ENCODE measurements around the genes VEGFD, AP1S2 and PDHA1.

DNA sequence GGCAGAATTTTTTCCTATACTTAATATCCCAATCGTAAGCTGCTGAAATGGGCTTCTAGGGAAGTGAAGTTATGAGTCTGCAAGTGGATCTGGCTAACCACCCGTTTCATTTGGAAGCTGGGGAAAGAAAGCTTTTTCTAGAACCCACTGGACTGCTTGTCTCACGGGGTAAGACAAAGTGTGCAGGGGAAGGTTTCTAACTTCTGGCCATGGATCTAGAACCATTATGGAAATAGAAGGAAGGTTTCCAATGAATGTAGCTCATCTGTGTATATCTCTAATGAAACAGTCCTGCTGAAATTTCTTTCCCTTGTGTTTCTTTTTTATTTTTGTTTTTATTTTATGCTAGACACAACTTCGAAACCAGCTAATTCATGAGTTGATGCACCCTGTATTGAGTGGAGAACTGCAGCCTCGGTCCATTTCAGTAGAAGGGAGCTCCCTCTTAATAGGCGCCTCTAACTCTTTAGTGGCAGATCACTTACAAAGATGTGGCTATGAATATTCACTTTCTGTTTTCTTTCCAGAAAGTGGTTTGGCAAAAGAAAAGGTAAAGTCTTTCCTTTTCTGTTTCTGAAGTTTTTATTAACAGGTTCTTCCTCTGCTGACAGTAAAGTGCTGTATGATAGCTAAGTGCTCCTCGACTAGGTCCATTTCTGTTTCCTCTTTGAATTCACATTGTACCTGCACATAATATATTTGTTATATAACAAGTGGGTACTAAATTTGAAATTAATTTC lies 1.8 kb downstream of the OFD1 start:
- PRO-cap, 2 experiments, result no peak in any of the 2 experiments

GRCh38 chrX:13888243-13888771 lies 71.4 kb upstream of the GPM6B start:
- PRO-cap, 2 experiments, result no peak in any of the 2 experiments

DNA sequence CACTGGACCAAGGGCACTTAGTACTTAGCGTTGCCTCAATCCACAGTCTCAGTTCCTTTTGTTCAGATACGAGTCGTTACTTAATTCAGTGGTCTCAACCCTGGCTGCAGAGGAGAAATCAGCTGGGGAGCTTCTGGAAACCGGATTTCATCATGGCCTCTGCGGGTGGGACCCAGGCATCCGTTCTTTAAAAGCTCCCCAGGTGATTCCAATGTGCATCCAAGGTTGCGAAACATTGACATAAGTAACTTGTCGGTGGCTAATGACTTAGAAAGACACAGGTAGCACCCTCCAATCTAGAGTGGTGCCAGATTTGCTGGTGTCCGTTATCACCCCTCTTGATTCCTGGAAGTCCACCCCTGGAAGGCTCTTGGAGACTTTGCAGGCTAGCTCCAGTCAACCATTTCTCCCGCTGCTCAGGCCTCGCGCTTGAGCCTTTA lies 90.6 kb downstream of the GEMIN8 start:
- PRO-cap, 2 experiments, result no peak in any of the 2 experiments

DNA sequence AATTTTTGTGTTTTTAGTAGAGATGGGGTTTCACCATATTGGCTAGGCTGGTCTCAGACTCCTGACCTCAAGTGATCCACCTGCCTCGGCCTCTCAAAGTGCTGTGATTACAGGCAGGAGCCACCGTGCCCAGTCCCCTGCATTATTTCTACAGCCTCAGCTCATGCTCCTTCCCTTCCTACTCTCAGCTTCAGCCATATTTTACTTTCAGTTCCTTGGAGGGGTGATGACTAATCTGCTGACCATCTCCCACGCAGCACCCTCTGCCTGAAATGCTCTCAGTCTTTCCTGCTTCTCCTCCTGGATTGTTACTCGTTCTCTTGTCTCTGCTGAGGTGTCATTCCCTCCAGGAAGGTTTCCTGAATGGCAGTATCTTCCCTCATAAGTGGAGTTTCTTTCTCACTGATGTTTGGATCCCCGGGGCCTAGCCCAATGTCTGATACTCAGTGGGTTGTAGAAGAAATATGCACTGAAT lies 63.3 kb downstream of the MOSPD2 start:
- PRO-cap, 2 experiments, result no peak in any of the 2 experiments

- PRO-cap, 2 experiments, result no peak in any of the 2 experiments
Measured at GRCh38 chrX:15310079-15310668, 5.3 kb downstream of the ASB11 start.

DNA sequence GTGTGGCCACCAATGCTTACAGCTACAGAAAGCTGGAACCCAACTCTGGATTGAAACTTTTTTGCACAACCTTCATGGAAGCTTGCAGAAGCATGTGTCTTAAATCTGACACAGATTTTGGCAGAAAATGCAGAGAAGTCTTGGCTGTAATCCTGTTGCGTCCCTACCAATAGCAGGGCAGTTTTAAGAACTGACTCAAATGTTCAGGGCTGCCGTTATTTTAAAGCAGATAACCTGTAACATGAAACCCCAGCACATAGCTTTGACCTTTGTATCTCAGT lies at the start of gene VEGFD:
TSS of gene VEGFD (minus strand) at position 101 of the 281 bp plus-strand sequence.
- PRO-cap, 2 experiments, result no peak in any of the 2 experiments

DNA sequence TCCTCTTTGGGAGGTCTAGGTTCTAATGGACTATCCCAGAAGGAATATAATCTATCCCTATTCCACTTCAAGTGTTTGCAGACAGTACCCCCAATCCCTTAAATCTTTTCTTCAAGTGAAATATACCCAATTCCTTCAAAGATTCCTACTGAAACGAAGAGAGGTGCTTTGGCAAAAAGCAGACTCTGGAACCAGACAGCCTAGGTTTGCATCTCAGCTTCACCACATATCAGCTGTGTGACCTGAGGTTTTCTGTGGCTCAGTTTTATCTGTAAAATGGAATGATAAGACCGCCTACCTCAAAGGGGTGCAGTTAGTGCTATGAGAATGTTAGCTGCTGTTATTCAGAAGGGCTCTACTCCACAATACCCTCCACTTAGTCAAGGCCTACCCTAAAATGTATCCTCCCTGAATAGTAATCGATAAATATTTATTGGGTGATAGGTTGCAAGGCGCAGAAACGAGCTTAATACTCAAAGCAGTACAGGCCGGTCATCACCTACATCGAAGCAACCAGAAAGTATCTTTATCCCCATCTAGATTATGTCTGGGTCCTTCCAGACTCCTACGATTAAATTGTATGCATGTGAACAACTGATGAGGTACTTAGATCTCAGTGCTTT lies 624 bp downstream of the PIR start:
- PRO-cap, 2 experiments, result no peak in any of the 2 experiments

DNA sequence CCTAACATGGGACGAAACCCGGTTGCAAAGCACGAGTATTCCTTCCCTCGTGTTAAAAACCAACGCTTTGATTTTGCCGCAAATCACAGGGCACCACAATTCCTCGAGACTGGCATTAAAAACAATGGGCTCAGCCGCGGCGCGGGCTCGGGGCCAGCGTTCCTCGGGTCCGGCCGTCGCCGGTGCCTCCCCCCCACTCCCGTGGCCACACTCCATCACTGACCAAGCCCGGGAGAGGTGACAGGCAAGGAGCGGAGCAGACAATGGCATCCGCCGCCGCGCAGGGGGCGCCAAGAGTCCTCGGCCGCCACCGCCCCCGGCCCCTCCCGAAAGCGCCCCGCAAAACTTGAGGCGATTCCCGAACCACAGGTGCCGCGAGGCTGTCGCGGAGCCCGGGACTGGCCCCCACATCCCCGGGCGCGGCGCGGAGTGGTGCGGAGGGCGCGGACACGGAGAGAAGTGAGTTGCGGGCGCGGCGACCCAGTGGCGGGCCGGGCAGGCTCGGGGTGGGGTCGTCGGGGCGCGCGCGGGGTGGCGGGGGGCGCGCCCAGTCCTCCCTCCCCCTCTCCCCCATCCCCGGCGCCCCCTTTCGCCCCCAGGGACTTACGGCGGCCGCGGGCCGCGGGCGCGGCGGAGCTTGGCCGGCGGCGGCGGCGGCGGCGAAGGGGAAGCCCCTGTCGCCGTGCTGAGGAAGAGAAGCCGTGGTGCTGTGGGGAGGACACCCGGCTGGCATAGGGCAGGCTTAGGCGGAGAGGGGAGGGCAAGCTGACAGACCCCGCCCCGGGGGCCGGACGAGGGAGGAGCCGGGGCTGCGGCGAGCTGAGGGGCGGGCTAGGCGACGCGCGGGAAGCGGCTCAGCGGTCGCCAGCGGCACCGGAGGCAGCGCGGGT lies at the start of gene AP1S2:
TSS of gene AP1S2 (minus strand) at position 733 of the 890 bp plus-strand sequence.
- PRO-cap, 2 experiments, result peak in 2 of 2 experiments; most common plus-strand start position 234 of the sequence (in 1); most common minus-strand start position 733 of the sequence (in 2)

DNA sequence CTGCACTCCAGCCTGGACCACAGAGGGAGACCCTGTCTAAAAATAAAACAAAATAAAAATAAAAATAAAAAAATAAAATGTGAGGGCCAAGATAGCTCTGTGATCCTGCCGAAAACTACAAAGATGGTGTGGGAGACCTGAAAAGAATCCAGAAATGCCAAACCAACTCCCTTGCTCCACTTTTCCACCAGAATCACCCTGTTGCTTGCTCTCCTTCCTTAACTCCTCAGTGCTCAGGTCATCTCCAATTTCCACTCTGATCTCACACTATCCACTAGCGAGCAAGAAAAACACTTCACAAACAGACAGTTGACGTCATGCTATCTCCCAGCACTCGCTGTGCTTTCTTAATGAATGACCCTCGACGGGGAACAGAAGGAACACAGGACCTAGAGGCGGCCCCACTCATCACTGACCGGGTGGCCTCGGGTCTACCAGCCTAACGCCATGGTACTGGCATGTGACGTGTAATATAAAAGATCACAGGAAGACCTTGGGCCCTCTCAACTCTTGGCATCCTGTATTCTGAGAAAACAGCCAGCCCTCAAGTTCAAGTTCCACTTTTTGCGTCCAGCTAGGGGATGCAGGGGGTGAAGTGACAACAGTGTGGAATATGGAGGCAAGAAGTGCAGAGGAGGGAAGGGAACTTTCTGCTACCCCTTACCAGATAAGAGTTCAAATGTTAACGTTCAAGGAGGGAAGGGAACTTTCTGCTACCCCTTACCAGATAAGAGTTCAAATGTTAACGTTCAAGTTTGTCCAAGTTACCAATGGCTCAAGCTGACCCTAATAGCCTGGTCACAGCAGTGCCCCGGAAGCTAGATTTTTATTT lies 5.1 kb downstream of the S100G start:
- PRO-cap, 2 experiments, result no peak in any of the 2 experiments

DNA sequence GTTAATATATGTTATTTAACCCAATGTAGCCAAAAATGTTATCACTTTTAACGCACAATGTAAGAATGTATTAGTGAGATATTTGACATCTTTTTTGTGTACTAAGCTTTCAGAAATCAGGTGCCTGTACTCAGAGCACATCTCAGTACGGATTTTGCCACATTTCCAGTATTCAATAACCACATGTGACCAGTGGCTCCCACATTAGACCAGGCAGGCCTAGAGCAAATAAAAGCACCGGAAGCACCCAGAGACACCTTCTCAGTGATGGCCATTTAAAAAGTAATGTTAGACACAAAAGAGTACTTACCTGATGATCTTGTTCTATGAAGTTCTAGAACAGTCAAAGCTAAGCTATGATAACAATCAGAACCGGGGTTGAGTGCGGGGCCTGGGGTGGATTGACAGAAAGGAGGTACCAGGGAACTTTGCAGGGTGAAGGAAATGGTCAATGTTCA lies 1.2 kb downstream of the CTPS2 start:
- PRO-cap, 2 experiments, result no peak in any of the 2 experiments

- PRO-cap, 2 experiments, result peak in 2 of 2 experiments; most common minus-strand start chrX:16786172 (in 2)
Measured at GRCh38 chrX:16785921-16786372, 319 bp upstream of the TXLNG start.

- PRO-cap, 2 experiments, result peak in 1 of 2 experiments; most common minus-strand start chrX:16787509 (in 1)
Measured at GRCh38 chrX:16787240-16787823, 1.1 kb downstream of the TXLNG start.

GRCh38 chrX:17348350-17348566 lies 26.7 kb upstream of the NHS start:
- PRO-cap, 2 experiments, result no peak in any of the 2 experiments

GRCh38 chrX:17754234-17754715 lies 17.0 kb downstream of the SCML1 start:
- PRO-cap, 2 experiments, result no peak in any of the 2 experiments

GRCh38 chrX:18104103-18105089 lies 116.3 kb downstream of the BEND2 start:
- PRO-cap, 2 experiments, result no peak in any of the 2 experiments

DNA sequence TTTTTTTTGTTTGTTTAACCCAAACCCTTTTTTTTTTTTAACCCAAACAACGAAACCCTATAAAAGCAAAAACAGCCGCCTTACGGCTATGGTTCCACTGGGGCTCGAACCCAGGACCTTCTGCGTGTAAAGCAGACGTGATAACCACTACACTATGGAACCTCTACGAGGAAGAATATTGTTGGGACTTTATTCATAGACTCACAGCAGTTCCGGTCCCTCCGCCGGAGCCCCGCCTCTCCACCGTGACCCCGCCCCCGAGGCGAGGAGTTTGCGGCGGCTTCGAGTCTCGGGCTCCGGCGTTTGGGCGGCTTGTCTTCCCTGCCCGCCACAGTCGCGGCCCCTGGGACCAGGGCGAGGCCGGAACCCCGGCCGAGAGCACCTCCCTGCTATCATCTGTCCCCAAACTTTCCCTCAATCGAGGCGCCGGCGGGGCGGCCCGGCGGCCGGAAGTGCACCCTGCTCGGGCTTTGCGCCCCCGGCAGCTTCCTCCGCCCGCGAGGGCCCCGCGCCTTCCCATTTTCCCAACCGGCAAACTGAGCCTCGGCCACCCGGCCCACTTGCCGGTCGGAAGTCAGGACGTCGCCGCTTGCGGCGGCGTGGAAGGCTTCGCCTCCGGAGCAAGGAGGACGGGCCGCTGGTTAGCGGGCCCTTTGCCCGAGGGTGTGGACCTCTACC lies 3.1 kb upstream of the RS1 start:
- PRO-cap, 2 experiments, result peak in 2 of 2 experiments; most common plus-strand start position 248 of the sequence (in 1); most common minus-strand start position 167 of the sequence (in 1)

DNA sequence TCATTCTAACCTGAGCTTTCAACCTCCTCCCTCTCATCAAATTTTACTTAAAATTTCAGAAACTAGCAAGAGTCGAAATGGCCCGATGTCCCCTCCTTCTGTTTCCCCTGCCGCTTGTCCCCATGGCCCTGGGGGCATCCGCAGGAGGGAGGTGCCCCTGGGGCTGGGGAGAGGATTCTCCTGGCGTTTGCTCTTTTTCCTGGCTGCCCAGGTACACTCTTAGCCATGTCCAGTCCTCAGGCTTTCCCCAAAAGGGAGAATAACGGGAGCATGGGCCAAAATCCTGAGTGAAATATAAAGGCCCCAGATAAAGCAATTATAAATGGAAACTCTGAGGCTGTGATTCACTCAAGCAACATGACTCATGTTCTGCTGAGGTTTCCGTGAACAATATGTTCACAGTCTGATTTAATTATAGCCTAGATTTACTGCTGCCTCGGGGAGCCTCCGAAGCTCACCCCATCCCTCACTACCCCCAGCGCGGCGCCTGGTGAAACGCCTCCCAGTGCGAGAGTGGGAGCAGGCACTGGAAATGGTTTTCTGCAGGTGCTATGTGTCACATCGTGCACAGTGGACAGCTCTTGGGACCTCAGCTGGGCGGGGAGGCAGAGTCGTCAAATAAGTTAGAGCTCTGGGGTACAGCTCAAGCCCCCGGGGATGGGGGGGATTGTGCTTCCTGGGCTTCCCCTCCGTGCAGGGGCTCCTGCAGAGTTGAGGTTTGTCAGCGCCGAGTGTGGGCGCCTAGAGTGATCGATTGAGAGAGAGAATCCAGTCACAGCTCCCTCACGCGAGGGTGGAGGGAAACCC lies 110.8 kb downstream of the PHKA2 start:
- PRO-cap, 2 experiments, result no peak in any of the 2 experiments

DNA sequence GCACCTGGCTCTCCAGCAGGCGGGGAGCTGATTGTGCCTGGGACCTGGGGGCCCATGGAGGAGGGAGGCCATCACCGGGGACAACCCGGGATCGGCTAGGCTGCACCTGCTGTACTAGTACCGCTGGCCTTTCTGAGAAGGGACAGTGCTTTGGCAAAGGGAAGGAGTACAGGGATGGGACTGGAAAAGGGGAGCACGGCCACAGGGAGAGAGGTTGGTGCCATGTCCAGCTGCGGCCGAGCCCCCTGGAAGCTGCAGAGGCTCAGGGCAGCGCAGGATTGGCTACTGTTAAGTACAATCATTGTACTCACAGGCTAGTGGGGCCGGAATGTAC lies 56.7 kb downstream of the PHKA2 start:
- PRO-cap, 2 experiments, result no peak in any of the 2 experiments

GRCh38 chrX:19142549-19142753 lies 20.2 kb upstream of the ADGRG2 start:
- PRO-cap, 2 experiments, result no peak in any of the 2 experiments

- PRO-cap, 2 experiments, result peak in 2 of 2 experiments; most common plus-strand start chrX:19343968 (in 2); most common minus-strand start chrX:19343676 (in 2)
Measured at GRCh38 chrX:19343515-19344423, at the start of gene PDHA1. Gene PDHA1 (plus strand): TSS chrX:19343927.